H7 (cell line): ENCODE results near the genes HNRNPD and LIN54.

GRCh38 chr4:78878491-78879107 lies 60.6 kb downstream of the PAQR3 start:
- RAMPAGE, long total RNA = no peak

GRCh38 chr4:80036845-80037548 lies 36.0 kb downstream of the ANTXR2 start:
- RAMPAGE, long total RNA = no peak

DNA sequence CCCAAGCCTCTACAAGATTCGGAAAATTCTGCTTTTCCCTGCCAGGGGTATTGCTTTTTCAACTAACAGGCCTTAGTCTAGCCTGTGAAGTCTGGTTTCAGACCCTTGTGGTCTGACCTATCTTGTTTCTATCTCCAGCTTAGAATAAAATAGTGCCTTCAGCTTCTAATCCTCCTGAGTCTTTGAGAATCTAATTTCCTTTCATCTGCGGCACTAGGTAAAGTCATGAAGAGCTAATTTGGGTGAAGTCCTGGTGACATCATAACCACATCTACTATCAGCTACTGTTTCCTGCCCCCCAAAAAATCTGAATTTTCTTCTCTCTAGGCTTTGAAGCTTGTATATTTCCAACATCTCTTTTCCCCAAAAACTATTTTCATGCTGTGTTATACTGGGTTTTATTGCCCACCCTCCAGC lies 52.8 kb upstream of the ANTXR2 start:
- RAMPAGE, long total RNA = no peak

DNA sequence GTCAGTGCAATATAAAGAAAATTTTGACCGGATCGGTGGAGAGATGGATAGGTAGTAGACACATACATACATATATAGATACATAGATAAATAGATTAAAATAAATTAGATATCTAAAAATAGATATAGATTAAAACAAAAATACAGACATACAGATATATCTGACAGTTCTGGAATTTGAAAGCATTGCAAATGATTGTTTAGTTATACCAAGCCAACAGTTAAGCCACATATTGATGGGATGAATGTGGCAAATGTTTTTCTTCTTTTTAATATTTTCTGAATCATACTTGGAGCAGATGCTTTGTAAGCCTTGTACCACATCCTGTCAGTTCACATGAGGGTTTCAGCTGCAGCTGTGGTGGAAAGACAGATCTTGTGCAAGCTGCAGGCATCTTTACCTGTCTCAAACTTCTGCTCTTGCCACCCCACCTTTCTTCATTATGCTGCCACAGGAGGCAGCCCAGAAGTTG lies 58.5 kb upstream of the PRDM8 start:
- RAMPAGE, long total RNA = no peak

DNA sequence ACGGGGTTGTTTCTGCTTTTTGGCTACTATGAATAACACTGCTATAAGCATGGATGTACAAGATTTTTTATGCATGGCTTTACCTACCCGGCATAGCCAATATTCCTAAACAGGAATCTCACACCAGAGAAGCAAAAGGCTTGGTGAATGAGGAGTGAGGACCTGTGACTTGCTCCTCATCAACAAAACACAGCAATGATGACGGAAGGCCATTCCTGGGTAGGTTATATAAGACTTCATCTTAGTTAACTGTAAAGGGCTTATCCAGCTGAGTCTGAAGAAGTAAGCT lies 19.3 kb downstream of the PRKG2 start:
- RAMPAGE, long total RNA = no peak

DNA sequence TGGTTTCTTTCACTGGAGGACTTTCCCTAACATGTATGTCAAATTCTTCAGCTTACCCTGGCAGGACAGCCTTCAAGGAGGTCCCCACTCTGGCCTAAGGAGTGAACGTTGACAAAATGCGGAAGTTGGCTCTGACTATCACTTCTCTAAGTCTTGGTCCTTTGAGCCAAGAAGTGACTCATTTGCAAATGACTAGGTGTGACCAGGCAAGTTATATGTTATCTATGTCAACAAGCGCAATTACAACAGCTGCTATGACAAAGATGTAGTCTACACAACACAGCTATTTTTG lies 50.3 kb downstream of the RASGEF1B start:
- RAMPAGE, long total RNA = no peak

DNA sequence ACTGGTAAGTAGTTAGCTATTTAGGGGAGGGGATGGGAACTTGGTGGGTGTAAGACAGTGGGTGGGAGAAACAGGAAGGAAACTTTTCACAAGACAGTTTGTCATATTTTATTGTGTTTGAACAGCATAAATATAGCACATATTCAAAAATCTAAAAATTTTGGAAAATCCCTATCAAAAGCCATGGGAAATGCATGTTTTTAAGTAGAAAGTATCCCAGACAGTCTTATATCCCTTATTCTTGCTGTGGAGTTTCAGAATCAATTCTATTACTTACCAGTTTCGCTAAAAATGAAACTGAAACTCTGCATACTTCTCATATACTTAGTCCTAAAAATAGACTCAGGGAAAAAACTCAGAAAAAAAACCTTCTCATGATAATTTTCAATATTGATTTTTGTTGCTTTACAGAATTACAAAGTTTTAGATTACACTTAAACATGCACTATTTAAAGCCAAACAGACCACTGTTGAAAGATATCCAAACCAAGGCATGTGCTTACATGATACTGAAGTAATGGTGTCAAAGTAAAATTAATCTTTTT lies 22.4 kb upstream of the RASGEF1B start:
- RAMPAGE, long total RNA = no peak

- RAMPAGE, long total RNA = start-site peak on the minus strand at chr4:82373447-82373519, 46 reads; start-site peak on the minus strand at chr4:82373598-82373628, 19 reads; start-site peak on the minus strand at chr4:82373951-82374028, 352 reads
These were observed at the start of gene HNRNPD for GRCh38 chr4:82373371-82374081. Gene HNRNPD (minus strand): TSS chr4:82373991.

- RAMPAGE, long total RNA = no peak
These were observed 6.6 kb upstream of the HNRNPD start for GRCh38 chr4:82380257-82380852.

- RAMPAGE, long total RNA = start-site peak on the minus strand at chr4:83010747-83010843, 22 reads
These were observed at the start of gene LIN54 for GRCh38 chr4:83009874-83011053. Gene LIN54 (minus strand): TSS chr4:83010823.

- RAMPAGE, long total RNA = no peak
These were observed 1.4 kb upstream of the LIN54 start for GRCh38 chr4:83011832-83012593.

DNA sequence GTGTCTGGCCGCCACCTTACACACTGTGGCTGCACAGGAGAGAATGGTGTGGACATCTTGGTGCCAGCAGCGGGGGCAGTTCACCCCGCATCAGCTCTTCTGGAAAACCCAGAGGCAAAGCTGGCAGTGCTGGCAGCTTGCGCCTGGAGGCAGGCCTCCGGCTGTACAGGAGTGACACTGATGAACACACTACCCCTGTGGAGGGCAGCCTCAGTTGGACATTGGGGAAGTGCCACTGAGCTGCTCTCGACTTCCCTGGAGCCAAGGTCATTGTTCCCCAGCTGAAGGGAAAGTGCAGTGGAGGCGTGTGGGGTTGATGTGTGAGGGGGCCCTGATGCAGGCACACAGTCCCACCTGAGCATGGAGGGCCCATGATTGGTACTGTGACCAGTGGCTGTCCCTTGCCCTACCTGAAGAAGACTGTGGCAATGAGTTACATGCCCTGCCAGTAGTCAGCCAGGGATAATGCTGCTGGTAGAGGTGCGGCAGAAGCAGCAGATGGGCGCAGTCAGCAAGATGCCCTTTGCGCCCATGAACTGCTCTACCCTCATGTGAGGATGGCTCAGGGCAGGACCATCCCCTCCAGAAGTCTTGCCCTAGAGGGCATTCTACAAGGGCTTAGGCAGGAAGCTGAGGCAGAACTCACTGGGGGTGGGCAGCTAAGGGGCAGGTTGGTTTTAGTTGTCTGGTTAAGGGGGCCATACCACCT lies 36.8 kb downstream of the COQ2 start:
- RAMPAGE, long total RNA = no peak

GRCh38 chr4:83267299-83267893 lies 17.2 kb downstream of the COQ2 start:
- RAMPAGE, long total RNA = no peak

DNA sequence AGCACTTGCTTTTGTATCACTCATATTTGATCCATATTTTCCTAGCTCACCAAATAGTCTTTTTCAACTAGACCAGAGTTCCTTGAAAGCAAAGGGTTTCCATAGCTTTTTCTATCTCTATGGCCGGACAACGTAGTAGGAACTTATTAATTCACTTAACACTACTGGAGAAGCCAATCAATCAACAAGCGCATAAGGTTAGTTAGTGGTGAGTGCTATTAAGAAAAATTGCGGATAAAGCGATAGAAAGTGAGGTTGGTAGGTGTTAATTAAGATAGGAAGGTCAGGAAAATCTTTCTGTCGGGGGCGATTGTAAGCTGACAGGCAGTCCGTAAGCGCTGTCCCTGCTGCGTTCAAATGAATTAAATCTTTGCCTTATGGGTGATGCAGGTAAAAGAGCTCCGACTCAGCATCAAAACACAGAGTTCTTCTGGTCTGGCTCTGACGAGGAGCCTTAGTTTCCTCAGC lies 982 bp downstream of the COQ2 start:
- RAMPAGE, long total RNA = no peak

GRCh38 chr4:83284967-83285607 lies 489 bp upstream of the COQ2 start:
- RAMPAGE, long total RNA = no peak

DNA sequence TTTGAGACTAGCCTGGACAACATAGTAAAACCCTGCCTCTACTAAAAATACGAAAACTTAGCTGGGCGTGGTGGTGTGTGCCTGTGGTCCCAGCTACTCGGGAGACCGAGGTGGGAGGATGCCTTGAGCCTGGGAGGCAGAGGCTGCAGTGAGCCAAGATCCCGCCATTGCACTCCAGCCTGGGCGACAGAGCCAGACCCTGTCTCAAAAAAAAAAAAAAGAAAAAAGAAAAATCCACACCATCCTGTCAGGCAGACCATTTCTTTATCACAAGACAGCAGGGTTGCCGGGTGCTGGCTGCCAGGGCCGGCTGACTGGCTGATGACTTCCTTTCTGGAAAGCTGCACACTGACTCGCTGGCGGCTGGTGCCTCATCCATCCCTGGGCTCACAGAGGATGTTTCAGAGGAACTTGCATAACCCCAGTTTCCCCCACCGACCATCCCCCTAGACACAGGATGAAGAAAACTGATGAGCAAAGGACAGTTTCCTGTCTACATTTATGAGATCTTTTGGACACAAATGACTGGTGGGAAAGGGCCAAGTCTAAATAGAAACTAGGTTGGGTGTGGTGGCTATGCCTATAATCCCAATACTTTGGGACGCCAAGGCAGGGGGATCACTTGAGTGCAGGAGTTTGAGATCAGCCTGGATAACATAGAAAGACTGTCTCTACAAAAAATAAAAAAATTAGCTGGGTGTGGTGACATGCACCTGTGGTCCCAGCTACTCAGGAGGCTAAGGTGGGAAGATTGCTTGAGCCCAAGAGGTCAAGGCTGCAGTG lies 14.1 kb downstream of the HPSE start:
- RAMPAGE, long total RNA = no peak

- RAMPAGE, long total RNA = no peak
These were observed 506 bp upstream of the ABRAXAS1 start for GRCh38 chr4:83485391-83485820.

DNA sequence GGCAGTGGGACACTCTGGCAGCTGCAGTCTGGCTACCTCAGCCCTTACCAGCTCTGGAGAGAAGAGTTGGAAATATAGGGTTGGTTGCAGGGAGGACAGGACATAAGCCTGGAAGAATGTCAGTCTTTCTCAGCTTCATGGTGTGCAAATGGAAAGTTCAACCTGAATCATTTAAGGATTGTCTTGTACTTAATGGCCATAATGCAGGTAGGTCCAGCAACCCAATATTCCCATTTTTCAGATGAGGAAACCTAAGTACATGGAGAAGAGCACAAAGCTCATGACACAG lies 60.0 kb downstream of the GPAT3 start:
- RAMPAGE, long total RNA = no peak

DNA sequence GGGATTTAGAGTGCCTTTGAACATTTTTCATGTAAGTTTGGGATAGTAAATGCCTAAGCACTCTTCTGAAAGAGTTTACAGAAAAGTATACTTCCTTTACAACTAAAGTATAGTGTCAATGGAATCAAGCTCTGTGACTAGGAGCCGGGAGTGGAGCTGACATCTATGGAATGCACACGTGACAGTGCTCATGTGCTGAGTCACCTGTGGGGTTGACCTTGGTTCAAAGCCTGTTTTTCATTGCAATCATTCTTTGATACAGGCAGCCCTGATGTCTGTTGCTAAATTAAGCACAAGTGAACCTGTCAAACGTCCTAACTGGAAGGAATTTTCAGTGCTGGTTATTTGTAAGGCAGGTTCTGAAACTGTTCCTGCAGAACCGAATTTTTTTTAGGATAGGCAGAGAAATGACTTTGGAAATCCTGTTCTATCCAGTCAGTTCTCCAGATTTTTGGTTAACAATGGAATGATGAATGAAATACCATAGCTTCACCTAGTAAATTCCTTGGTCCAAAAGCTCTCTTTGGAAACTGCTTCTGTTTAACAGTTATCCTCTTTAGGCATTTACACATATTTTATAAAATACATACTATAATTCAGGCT lies 82.6 kb downstream of the GPAT3 start:
- RAMPAGE, long total RNA = no peak

DNA sequence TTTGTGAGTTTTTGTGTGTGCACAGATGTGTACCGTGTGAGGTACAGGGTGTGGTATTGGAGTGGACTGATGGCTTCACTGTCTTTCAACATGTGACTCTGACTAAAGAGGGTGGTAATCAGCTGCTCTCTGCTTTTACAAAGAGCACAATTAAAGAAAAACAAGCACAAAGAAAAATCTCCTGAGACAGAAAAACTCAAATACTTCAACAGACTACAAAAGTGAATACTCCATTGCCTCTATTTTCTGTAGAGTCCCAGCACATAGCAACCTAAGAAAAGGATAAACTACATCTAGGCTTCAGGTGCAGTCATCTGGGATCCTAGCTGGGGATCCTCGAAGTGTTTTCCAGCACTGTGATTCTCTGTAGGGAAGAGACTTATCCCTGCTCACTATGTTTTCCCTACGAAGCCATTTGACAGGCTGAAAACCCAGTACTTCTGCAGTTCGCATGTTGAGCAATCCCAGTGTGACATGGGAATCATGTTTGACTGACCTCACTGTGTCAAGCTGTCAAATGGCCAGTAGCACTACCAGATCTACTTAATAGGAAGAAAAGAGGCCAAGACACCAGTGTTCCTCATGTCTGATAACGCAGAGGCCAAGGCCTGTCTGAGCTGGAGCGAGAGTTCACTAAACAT lies 100.4 kb downstream of the CDS1 start:
- RAMPAGE, long total RNA = no peak